ENCODE measurements around a stretch of chr18.

DNA sequence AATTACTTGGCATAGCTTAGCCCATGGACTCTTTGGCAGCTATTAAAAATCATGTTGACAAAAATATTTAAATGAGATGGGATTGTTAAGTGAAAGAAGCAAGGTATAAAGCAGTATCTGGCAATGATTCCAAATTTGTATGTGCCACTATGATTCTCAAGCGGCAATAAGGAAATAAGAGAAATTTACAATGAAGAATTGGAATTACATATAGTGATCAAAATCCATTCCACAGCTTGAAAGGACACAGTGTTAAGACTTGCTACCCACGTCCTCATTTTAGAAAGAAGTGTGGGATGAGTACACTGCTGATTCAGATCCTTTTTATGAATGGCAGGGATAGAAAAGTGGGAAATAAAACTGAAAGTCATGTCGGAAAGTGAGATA is 2.4 kb downstream of the GAREM1 start:
- RRBS = no CpG with 5 or more reads among the region's 3 CpGs

- RRBS = no CpG with 5 or more reads among the region's 8 CpGs
Observed at GRCh38 chr18:32469190-32469646, 1.5 kb downstream of the GAREM1 start.

DNA sequence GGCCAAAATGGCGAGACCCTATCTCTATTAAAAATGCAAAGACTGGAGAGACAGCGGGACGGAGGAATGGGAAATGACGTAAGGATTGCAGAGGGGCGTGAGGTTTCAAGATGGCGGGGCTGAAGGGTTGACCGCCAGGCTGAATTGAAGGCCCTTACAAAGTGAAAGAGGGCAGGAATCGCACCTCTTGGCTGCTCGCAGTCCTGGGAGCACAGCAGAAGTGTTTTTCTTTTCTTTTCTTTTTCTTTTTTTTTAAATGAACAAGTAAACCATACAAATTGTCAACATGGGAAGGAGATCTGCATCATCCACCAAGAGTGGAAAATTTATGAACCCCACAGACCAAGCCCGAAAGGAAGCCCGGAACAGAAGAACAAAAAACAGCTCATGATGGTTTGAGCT is 40.9 kb upstream of the GAREM1 start:
- RRBS = no CpG with 5 or more reads among the region's 11 CpGs

GRCh38 chr18:32730482-32731214 is 42.2 kb downstream of the KLHL14 start:
- RRBS = no CpG with 5 or more reads among the region's 9 CpGs

DNA sequence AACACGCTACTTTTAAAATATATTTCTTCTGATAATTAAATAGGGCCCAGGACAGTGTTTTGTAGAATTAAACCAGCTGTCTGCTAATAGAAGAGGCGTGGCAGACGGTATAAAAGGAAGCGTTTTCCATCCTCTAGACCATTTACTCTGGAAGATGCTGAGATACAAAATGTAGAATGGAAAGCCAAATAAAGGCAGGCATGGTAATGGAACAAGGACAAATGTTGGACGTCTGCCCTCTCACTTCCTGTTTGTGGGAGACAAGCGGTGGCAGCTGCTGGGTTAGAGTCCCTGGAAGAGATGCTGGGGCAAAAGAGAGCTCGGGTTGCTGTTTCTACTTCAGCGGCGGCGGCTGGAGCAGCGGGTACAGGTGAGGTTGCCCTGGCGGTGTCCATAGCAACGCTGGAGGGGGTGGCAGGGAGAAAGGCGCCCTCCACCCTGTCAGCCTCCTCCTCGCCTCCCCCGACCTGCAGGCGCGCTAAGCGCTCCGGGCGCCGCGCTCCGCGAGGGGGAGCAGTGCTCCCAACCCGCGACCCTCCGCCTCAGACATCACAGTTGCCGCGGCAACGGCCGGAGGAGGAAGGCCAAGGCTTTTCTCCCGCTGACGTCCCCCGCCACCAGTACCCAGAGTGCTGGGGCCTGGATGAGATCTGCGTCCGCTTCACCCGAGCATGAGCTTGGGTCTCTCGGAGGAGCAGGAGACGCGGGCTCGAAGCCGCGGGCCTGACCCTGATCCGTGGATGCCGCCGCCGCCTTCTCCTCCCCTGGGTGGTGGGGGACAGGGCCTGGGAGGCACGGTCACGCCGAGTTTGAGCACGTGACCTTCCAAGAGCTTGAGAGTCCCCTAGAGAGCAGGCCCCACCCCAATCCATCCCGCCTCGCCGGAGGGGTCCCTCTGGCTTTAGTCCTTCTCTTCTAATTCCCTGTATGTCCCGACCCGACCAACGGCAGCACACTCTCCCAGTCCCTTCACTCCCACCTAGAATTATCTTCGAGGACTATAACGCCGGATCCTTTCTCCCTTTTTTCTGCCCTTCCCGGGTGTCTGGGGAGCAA is 65.6 kb downstream of the NOL4 start:
- RRBS = under 1% methylated on average over 11 of the region's 62 CpGs

DNA sequence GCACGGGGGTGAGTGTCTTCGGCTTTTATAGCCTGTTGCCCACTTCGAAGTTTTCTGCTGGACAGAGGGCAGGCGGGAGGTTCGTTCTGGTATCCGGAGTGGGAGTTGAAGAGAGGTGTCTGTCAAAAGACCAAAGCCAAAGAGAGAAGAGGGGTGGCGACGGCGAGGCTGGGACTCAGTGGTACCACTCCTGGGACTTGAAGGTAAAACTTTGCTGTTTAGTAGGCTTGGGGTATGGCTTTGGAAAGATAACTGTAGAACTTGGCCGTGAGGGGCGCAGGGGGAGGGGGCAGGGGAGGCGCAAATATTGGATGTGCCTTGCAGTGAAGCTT is 215.7 kb upstream of the DTNA start:
- RRBS = no CpG with 5 or more reads among the region's 12 CpGs

- RRBS = no CpG with 5 or more reads among the region's 3 CpGs
Observed at GRCh38 chr18:34711063-34711364, 916 bp downstream of the DTNA start.

GRCh38 chr18:35028625-35028869 is 12.7 kb upstream of the MAPRE2 start:
- RRBS = no CpG with 5 or more reads among the region's 2 CpGs

DNA sequence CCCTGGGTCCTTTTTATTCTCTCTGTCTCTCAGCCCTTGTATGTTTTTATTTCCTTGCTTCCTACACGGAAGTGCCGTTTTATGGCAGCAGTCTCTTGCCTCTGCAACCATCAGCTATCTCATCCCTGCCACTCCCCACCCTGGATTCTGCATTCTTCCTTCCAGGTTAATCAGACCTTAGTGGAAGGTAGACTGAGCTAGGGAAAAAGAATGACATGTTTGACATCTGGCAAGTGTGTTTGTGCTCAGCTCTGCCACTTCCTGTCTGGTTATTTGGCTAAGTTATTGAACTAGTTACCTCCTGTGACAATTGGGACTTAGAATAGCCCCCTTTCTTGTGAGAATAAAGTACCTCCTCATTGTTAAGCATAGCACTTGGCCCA is 11.0 kb upstream of the MAPRE2 start:
- RRBS = no CpG with 5 or more reads among the region's 2 CpGs

DNA sequence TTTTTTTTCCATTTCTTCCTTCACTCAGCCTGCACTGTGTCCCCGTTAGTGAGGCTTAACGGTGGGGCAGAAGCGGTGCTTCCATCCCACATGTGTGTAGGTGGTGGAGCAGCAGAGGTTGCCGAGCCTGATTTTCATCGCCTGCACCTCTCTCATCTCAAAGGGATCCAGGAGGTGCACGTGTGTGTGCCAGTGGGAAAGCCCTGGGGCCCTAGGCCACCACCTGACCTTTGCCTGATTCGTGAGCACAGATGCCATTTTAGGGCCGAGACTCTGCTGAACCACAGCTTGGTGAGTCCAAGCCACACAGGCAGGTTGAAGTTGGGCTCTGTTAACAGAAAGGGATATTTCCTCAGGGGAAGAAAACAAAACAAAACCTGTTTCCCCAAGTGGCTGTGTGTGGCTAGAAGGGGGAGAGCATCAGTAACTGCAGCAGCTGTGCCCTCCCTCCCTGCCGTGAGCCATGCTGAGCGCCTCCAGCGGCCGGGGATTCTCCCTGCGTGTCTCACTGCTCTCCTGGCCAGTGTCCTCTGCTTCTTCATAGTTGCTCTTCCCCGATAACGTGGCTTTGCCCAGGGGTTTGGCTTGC is 81.5 kb downstream of the MAPRE2 start:
- RRBS = no CpG with 5 or more reads among the region's 15 CpGs

GRCh38 chr18:35340163-35341436 is 3.6 kb downstream of the ZNF24 start:
- RRBS = no CpG with 5 or more reads among the region's 16 CpGs

DNA sequence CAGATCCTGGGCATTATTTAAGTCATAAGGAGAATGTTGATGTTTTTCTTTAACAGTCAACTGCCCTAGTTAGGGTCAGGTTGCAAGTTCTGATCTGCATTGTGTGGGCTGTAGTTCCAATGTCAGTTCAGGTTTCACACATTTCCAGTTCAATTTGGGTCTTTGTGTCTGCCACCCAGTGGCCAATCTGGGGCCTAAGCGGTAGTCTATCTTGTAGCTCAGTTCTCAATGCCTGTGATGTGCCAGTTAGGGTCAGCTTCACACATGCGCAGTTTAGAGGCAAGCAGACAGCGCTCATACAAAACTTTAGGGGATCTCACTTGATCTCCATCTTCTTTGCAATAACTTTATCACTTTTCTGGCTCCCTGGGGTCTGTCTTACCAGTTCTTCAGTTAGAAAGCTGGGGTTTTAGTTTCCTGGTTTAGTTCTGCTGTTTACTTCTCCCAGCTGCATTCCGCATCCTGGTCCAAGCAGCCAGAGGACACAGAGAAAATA is 10.9 kb upstream of the ZNF24 start:
- RRBS = no CpG with 5 or more reads among the region's 4 CpGs

DNA sequence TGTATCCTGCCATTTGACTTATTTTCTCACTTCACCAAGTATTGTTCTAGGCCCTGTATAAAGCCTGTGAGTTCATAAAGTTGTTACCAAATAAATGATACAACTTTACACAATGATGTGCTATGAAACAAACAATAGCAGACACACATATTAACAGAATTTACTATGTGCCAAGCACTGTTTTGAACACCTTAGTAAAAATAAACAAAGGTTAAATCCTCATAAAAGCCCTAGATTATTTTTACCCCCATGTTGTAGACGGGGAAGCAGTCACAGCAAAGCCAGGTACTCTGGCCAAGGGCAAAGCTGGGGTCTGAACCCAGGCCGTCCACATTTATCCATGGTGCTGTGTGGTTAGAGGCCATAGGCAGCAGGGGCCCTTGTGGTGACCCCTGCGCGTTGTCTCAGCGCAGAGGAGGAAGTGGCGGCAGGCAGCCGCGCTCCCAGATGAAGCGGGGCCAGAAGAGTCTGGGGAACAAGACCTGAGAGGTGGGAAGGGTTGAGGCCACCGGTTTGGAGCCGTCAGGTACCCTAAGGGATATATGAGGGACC is 910 bp downstream of the ZNF396 start:
- RRBS = no CpG with 5 or more reads among the region's 11 CpGs

GRCh38 chr18:35488162-35488764 is 9.5 kb downstream of the INO80C start:
- RRBS = no CpG with 5 or more reads among the region's 5 CpGs

- RRBS = no CpG with 5 or more reads among the region's 3 CpGs
Observed at GRCh38 chr18:35488765-35489195, 9.0 kb downstream of the INO80C start.

DNA sequence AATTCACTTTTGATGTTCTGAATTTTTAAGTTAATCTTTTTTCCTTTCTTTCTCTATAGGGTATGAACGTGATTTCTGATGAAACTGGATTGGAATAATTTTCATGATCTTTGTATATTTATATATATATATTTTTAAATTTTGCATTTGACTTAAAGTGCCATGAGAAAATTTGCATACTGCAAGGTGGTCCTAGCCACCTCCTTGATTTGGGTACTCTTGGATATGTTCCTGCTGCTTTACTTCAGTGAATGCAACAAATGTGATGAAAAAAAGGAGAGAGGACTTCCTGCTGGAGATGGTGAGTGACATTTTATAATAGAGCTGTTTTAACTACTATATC is 72.9 kb downstream of the GALNT1 start:
- RRBS = no CpG with 5 or more reads among the region's 1 CpG

- RRBS = no CpG with 5 or more reads among the region's 2 CpGs
Observed at GRCh38 chr18:35667714-35668289, 86.3 kb downstream of the GALNT1 start.

DNA sequence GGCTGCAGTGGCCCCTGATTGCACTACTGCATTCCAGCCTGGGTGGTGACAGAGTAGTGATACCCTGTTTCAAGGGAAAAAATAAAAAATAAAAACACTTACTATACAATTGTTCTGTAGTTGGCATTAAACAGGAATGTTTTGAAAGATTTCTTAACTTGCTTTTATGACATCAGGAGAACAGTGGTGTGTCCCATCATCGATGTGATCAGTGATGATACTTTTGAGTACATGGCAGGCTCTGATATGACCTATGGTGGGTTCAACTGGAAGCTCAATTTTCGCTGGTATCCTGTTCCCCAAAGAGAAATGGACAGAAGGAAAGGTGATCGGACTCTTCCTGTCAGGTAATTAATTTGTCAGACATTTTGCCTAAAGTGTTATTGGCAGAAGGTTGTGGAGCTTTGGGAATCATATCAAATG is 105.3 kb downstream of the GALNT1 start:
- RRBS = no CpG with 5 or more reads among the region's 3 CpGs

DNA sequence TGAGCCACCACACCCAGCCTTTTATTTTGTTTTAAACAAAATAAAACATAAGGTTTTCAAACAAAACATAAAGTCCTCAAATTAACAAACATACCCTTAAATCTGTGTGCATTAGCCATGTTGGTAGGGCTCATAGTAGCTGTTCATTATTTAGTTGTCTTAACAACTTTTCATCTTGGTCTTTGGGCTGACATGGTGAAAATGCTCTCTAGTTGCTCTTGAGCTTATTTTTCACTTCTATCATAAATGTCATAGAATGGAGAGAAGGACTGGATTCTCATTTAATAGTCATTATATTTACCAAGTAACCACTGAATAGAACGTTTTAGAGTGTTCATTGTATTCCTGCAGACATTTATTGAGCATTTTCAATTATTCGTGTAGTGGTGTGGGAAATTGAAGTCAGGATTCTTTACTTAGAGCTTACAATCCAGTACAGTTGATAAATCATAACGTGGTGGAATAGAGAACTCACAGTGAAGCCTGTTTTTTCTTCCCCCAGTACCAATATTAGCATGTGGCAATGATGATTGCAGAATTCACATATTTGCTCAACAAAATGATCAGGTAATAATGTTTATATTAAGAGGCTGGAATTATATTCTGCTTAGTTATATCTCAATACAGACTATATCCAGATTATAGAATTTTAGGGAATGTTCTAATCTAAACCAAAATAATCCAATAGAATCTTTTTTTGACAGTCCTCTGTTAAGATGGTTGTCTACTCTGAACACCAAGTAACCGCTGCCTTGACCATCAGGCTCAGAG is 11.1 kb downstream of the ELP2 start:
- RRBS = no CpG with 5 or more reads among the region's 4 CpGs